Epithelial cell of alveolus of lung (primary cell): ENCODE data around the genes TP53TG3C and SHCBP1.

DNA sequence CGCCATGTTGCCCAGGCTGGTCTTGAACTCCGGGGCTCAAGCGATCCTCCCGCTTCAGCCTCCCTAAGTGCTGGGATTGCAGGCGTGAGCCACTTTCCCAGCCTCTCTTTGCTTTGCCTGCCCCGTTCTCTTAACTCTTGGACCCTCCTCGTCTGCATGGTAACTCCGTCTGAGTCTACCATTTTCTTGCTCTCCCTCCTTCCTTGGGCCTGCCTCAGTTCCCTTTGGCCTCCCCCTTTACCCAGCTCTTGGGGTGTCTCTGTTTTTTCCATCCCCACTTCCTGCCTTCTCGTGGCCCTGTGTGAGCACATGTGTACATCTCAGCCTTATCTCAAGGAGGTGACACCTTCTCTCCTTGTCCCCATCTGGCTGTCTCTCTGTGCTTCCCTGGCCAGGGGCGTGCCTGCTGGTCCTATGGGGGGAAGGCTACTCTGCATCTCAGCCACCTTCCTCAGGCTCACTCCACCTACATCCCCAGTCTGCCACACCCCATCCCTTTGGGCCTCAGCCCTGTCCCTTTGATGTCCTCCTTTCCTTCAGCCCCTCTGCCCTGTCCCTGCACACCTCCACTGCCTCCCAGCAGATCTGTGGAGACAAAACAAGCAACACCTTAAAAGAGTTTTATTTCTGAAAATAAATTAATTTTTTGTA, 6.6 kb downstream of the CTF1 start:
- RAMPAGE, long total RNA: no peak
- RRBS: no CpG with 5 or more reads among the region's 10 CpGs

DNA sequence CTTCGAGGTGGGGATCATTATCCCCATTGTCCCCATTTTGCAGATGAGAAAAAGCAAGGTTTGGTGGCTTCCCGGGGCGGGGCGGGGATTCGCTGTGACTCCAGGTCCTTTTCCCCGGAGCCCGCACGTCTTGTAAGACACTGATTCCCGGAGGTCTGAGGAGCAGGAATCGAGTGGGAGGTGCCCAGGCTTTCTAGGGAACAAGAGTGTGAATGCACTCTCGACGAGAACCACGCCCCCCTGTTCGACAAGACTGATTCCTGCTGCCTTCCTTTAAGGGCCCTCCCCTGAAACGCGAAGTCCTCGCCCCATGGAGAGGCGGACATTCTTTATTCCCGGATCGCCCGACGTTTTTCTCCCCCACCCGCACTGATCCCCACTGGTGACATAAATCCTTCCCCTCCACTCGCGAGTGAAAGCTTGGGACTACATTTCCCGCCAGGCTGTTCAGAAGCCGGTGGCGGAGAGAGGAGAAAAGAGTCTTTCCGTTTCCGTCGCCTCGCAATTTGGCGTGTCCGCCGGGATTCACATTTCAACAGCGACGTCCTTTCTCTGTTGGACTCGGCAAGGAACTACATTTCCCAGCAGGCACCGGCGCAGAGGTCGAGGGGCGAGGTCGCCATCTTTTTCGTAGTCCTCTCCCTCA, 1.2 kb upstream of the FBXL19 start:
- RAMPAGE, long total RNA: no peak
- RRBS: under 1% methylated on average over 16 of the region's 44 CpGs

- RAMPAGE, long total RNA: no peak
- RRBS: 91% methylated on average over 12 of the region's 29 CpGs
These were observed 5.8 kb upstream of the HSD3B7 start for GRCh38 chr16:30979184-30979599.

GRCh38 chr16:30998953-31000008, 11.2 kb downstream of the STX1B start:
- RAMPAGE, long total RNA: no peak
- RRBS: no CpG with 5 or more reads among the region's 7 CpGs

DNA sequence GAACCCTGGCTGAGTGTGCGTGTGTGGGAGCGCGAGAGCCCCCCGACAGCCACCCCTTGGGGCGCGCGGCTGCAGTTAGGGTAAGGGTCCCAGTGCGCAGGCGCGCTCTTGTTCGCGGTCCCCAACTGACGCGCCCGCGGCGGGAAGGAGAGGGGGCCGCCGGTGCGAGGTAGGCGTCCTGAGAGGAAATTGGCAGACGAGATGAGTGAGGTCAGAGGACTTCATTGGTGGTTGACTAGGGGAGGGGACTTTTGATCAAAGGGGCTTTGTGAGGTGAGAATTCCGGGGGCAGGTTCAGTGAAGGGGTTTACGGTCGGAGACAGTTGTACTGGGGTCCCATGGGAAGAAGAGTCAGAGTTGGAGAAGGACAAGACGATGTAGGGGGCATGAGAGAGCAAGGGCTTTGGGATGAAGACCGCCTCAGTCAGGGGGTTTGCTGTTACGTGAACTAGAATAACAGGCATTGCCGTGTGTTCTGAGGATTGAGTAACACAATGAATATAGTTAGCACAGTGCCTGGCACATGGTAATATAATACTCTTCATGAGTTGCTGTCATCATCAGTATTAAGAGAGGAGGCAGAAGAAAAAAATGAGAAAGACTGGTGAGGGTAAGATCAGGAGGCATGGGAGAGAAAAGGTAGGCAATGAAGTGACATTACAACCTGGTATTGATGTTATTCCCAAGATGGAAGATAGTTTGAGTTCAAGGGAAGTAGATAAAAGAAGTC, 495 bp downstream of the ZNF646 start:
- RAMPAGE, long total RNA: no peak
- RRBS: no CpG with 5 or more reads among the region's 29 CpGs

GRCh38 chr16:31139280-31139555, 3.7 kb upstream of the PRSS8 start:
- RAMPAGE, long total RNA: no peak
- RRBS: no CpG with 5 or more reads among the region's 8 CpGs

DNA sequence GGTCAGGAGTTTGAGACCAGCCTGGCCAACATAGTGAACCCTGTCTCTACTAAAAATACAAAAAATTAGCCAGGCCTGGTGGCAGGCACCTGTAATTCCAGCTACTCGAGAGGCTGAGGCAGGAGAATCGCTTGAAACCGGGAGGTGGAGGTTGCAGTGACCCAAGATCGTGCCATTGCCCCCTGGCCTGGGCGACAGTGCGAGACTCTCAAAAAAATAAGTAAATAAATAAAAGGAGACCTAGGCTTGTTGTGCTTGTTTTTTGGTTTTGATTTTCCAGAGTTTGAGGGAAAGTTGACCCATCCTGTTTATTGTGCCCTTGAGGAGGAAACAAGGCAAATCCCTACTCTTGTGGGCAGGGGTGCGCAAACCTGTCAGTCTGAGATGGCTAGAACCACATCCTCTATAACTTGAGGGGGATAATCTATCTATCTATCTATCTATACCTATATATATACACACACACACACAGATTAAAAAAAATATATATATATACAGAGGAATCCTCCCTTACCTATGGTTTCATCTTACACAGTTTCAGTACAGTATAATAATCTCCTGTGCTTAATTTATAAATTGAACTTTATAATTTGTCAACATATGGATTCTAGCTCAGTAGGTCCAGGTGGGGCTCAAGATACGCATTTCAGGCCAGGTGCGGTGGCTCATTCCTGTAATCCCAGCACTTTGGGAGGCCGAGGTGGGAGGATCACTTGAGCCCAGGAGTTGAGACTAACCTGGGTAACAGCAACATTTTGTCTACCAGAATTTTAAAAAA, 5.7 kb downstream of the PYCARD start:
- RAMPAGE, long total RNA: no peak
- RRBS: no CpG with 5 or more reads among the region's 10 CpGs

DNA sequence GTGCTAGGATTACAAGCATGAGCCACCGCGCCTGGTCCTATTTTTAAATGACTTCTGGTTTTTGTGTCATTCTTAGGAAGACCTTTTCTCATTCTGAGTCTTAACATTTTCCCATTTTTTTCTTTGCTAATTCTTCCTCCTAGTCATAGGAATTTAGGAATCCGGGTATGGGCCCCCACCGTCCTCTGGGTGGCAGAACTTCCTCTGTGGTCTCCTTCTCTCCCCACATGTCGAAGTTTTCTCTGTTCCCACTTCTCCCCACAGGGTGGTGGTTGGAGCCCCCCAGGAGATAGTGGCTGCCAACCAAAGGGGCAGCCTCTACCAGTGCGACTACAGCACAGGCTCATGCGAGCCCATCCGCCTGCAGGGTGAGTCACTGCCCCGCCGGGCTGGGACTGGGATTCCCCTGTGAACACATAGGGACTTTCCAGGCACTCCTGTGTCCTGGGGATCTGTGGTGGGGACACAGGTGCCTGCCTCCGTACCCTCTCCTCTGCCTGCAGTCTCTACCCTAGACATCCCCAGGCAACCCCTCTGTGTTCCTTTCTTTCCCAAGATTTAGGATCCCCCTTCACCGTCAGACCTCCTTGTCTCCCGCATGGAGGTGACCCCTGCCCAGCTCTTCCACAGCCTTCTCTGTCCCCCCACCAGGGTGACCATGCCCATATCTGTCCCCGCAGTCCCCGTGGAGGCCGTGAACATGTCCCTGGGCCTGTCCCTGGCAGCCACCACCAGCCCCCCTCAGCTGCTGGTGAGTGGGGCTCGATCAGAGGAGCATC, 5.5 kb downstream of the ITGAM start:
- RAMPAGE, long total RNA: no peak
- RRBS: no CpG with 5 or more reads among the region's 17 CpGs

- RAMPAGE, long total RNA: no peak
- RRBS: no CpG with 5 or more reads among the region's 13 CpGs
These were observed 12.5 kb upstream of the ITGAD start for GRCh38 chr16:31380465-31381154.

DNA sequence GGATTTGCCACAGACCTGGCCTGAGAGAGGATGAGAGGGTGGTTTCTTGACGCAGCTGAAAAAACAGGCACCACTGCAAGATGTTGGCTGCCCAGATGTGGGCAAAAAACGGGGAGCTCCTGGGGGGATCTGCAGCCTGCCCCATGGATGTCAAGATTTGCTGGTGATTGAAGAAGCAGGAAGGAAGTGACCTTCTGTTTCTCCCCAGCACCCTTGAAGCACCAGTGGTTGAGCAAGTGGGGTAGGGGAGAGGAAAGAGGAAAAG, 6.9 kb downstream of the ITGAD start:
- RAMPAGE, long total RNA: no peak
- RRBS: no CpG with 5 or more reads among the region's 2 CpGs

GRCh38 chr16:31472638-31473269, 802 bp downstream of the TGFB1I1 start:
- RAMPAGE, long total RNA: no peak
- RRBS: 23% methylated on average over 6 of the region's 24 CpGs

DNA sequence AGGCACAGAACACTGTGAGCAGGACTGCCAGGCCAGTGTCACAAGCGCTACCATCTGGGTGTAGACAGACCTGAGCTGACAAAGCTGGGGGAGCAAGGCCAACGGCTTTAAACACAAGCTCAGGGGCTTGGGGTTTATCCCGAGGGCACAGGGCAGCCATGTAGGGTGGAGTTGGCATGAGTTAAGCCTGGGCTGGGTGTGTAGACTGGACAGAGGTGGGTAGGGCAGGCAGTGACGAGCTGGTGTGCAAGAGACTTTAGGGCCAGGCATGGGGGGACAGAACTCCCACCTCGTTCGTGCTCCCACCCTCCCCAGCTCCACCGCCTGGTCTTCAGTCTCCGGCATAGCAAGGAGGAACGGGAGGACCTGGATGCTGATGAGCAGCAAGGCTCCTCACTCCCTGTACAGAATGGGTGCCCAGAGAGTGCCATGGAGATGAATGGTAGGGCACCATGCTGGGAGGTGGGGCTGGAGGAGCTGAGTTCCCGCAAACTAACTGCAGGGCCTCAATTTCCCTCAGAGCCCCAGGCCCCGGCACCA, 6.9 kb downstream of the SLC5A2 start:
- RAMPAGE, long total RNA: no peak
- RRBS: no CpG with 5 or more reads among the region's 11 CpGs

DNA sequence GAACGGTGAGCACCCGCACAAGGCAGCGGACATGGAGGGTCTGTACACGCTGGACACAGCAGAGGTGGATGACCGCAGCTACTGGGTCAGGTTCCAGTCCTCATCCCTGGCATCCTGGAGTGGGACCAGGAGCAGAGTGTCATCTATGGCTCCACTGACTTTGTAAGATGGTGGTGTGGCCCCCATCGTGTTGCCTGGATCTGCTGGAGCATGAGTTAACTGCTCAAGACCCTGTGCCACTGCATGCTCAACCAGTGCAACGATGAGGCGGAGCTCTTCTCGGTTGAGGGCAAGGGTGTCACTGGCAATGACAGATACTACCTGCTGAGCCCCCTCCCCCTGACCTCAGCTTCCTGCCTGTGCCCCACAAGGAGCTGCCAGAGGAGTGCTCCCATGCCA, 4.9 kb upstream of the KRBOX5 start:
- RAMPAGE, long total RNA: no peak
- RRBS: no CpG with 5 or more reads among the region's 9 CpGs

DNA sequence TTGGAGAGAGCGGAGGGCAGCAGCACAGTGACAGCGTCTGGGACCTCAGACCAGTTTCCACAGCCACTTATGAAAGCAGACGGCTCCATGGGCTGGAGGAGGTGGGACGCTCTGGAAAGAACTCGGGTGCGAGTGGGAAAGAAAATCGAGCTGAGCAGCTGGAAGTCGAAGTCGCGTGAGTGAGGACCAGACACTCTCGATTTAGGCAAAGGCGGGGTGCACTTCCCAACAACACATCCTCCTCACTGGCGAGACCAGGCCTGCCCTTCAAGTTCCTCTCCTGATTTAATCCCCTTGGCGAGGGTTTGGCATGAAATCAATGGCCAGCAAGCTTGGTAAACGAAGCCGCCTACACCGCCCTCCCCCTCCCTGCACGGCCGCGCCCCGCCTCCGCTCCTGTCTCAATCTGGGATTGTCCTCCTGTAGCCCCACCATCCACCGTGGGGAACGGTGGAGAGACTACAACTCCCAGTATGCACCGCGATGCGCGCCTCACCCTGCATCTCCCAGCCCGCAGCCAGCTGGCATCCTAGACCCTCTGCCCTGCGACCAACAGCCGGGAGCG, at the start of gene TP53TG3C:
Gene TP53TG3C, plus strand, starts transcription at position 416 of the 565 bp plus-strand sequence.
- RAMPAGE, long total RNA: no peak
- RRBS: no CpG with 5 or more reads among the region's 32 CpGs

- RAMPAGE, long total RNA: start-site peak on the minus strand at chr16:46621327-46621384, 48 and 318 reads in 2 replicates
- RRBS: 1% methylated on average over 22 of the region's 61 CpGs
These were observed at the start of gene SHCBP1 for GRCh38 chr16:46620632-46621709. Gene SHCBP1 (minus strand): TSS chr16:46621379.

DNA sequence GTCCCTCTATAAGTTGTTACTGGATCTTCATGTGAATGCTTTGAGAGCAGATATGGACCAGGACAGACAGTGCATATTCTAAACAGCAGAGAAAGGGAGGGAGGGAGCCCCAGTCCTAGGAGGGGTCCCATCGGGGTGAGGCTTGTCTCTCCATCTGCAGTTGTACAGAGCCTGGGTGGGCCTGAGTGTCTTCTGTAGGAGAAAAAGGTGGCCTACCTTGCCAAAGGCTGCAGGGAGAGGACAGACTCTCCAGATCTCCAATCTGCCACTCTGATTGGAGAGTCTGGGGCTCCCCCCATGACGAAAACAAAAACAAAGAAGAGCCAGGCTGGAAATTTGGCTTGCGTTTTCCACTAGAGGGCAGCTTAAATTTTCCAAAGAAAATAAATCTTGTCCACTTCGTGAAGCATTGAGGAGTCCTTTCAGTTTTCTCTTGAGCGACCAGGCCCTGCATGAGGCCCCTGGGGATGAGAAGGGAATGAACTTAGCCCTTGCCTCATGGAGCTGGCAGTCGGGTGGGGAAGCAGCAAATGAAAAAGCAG, 8.1 kb upstream of the SHCBP1 start:
- RAMPAGE, long total RNA: no peak
- RRBS: no CpG with 5 or more reads among the region's 6 CpGs

DNA sequence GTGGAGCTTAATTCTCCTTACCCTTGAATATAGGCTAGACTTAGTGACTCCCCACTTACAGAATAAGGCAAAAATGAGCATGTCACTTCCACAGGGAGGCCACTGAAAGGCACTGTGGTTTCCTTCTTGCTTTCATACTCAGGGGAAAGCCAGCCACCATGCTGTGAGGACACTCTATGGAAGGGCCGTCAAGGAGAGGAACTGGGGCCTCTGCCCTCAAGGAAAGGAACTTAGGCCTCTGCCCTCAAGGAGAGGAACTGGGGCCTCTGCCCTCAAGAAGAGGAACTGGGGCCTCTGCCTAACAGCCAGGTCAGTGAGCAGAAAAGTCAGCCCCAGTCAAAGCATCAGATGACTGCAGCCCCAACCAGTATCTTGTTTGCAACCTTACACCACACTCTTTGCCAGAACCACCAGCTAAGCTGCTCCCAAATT, 30.0 kb downstream of the VPS35 start:
- RAMPAGE, long total RNA: no peak
- RRBS: no CpG with 5 or more reads among the region's 1 CpG

DNA sequence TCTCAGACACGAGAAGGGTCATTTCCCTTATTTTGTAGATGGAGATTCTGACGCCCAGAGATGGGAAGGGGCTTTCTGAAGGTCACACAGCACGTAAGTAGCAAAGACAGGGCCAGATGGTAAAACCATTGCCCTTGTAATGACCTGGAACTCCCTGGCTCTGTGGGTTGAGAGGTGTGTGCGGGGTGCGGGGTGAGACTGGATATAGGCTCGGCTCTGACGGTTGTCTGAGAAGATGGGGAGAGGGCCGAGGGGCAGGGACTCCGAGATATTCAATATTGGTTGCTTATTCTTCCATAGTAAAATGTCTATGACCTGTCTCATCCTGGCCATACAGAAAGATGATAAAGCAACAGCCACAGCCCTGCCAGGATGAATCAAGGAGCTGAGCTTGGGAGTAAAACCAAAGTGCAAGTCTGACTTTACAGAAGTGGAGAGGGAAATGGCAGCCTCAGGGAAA, 10.5 kb upstream of the MYLK3 start:
- RAMPAGE, long total RNA: no peak
- RRBS: no CpG with 5 or more reads among the region's 9 CpGs

- RAMPAGE, long total RNA: no peak
- RRBS: no CpG with 5 or more reads among the region's 2 CpGs
These were observed 26.9 kb downstream of the GPT2 start for GRCh38 chr16:46911185-46911402.

- RAMPAGE, long total RNA: no peak
- RRBS: no CpG with 5 or more reads among the region's 13 CpGs
These were observed 31.1 kb downstream of the GPT2 start for GRCh38 chr16:46914747-46916077.